ENCODE measurements around the genes METTL15, QSER1 and CSTF3.

- PRO-cap, result no peak
Measured at GRCh38 chr11:27721782-27722989, 21.9 kb upstream of the BDNF start.

DNA sequence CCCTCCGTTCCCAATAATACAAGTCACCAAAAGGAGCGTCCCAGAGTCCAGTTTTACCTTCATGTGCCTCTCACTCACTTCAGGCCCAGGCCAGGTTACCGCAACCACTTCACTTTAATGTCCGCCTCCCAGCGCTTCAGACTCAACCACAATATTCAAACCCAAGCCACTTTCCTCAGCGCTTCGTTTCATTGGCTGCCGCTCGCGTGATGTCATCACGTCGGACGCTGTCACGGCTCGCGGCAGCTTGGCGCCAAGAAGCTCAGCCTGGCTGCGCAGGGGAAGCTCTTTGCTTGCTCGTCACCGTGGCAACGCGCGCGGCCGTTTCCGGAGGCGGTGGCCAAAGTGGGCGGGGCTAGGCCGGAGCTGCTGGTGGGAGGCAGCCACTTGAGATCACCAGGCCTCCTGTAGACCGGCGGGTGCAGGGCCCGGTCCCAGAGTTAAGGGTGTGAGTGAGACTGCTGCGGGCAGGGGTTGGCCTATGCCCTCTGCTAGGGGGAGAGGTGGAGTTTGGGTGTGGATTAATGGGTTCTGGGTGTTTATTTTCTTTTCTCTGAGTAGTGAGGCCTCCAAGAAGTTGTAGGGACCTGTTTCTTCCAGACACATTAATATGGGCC lies at the start of gene METTL15:
METTL15 (plus strand) TSS at position 382 of the 617 bp plus-strand sequence.
- PRO-cap, result bidirectional peak, plus-strand start at position 437 of the sequence, minus-strand start at position 119 of the sequence

GRCh38 chr11:28701933-28702936 lies 594.0 kb downstream of the METTL15 start:
- PRO-cap, result no peak

DNA sequence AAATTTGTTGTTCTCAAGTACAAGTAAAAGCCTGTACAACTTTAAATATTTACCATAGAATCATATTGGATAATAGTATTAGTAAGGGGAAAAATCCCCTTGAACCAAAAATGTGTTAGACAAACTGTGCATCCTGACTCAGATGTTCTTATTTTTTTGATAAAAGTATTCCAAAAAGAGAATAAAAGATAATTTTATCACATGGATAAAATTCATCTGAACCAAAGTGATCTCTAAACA lies 724.4 kb downstream of the METTL15 start:
- PRO-cap, result no peak

DNA sequence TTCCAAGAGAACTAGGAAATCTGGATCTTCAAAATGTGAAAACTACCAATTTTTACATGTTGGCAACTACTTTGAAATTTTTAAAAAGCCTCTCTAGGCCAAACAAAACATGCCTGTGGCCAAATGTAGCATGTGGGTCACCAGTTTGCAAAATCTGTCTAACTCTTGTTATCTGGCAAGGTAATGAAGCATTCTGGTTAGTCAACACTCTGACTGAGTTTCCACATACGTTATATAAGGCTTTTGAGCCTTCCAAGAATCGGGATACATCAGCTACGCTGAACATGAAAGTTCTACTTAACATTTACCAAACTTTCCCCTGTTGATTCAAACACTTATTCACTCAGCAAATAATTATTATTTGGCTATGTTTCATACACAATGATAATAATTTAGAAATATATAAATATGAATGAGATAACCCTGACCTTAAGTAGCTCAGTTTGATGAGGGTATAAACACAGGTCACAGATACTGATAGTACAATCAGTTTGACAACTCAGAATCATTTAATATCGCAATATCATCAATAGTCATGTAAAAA lies 752.5 kb downstream of the KCNA4 start:
- PRO-cap, result no peak

- PRO-cap, result no peak
Measured at GRCh38 chr11:30326772-30327371, 4.0 kb downstream of the ARL14EP start.

- PRO-cap, result no peak
Measured at GRCh38 chr11:31815531-31816720, 4.8 kb upstream of the PAX6 start.

- PRO-cap, result no peak
Measured at GRCh38 chr11:31836720-31836993, 25.5 kb upstream of the PAX6 start.

GRCh38 chr11:32096870-32097496 lies 6.1 kb downstream of the RCN1 start:
- PRO-cap, result no peak

GRCh38 chr11:32420705-32421717 lies 14.3 kb downstream of the WT1 start:
- PRO-cap, result bidirectional peak, plus-strand start at chr11:32421179, minus-strand start at chr11:32420899; bidirectional peak, plus-strand start at chr11:32421383, minus-strand start at chr11:32421420

- PRO-cap, result no peak
Measured at GRCh38 chr11:32466186-32466564, 30.8 kb upstream of the WT1 start.

DNA sequence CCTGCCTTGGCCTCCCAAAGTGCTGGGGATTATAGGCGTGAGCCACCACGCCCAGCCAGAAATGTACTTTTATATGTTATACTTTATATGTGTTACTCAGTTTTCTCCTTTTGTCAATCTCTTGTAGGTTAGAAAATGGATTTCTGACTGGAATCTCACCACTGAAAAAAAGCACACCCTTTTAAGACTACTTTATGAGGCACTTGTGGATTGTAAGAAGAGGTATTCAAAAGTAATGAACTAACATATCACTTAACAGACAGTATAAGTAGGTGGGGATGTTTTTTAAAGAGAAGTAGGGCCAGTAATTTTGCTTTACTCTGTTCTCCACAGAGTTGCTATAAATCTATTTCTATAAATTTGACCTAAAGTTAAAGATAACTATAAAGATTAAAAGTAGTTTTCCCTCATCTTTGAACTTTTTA lies 5.8 kb downstream of the EIF3M start:
- PRO-cap, result no peak

GRCh38 chr11:32892640-32893557 lies at the start of gene QSER1:
QSER1 (plus strand) TSS chr11:32892811.
- PRO-cap, result bidirectional peak, plus-strand start at chr11:32892859, minus-strand start at chr11:32892740; bidirectional peak, plus-strand start at chr11:32893106, minus-strand start at chr11:32892997; bidirectional peak, plus-strand start at chr11:32893424, minus-strand start at chr11:32893293

GRCh38 chr11:33056800-33057441 lies 17.5 kb downstream of the TCP11L1 start:
- PRO-cap, result no peak

DNA sequence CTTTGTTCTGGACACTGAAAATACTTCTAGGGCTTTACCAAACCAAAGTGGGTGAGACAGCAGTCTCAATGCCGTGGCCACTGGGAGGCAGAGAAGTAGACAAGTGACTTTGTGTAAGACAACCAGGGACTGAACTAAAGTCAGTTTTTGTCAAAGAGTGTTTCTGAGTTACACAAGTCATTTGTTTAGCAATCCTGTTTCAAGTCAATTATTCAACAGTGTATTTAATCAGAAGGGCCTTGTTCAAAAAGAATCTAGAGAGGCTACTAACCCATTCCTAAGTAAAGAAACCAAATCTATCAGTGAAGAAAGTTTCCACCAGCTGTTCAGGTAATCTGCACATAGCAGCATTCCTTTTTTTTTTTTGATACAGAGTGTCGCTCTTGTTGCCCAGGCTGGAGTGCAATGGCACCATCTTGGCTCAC lies 46.7 kb downstream of the TCP11L1 start:
- PRO-cap, result no peak

GRCh38 chr11:33160070-33160582 lies 1.2 kb downstream of the CSTF3 start:
- PRO-cap, result no peak

- PRO-cap, result bidirectional peak, plus-strand start at chr11:33161238, minus-strand start at chr11:33161232; bidirectional peak, plus-strand start at chr11:33161718, minus-strand start at chr11:33161470
Measured at GRCh38 chr11:33160715-33161812, at the start of gene CSTF3. CSTF3 (minus strand) TSS chr11:33161480.

DNA sequence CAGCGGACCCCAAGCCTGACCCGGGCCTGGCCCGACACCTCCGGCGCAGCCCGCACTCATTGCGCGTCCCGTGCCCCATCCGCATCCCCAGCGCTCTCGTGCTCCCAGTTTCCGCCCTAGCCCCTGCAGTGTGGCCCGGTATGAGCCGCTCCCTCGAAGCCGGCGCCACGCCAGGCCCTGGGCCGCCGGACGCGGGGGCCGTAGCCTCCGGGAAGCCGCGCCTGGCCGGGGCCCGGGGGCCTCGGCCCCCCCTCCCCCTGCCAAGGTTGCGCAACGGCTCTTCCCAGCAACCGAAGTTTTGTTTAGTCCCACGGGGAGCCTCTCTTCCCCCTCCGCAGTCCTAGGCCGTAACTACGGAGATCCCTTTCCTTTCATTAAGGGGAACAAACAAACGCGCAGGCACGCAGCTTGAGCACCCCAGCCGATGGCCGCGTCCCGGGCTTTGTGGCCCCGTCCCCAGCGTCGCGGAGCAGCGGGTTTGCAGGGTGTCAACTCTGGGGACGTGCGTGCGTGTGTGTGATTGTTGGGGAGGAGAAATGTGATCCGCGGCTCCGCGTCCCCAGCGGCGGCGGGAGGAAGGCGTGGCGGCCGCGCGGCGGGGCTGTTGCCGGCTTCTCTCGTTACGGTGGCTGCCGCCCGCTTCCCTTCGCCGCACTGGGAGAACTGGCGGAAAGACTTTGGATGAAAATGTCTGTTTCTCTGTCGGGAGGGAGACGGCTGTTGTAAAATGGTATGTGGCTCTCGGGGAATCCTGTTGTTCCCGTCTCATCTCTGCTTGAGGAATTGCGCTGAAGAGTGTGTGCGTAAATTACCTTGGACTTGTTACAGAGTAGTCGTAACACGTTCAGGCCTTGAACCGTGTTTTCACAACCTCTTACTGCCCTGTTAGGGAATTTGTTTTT lies 1.0 kb downstream of the HIPK3 start:
- PRO-cap, result bidirectional peak, plus-strand start at position 374 of the sequence, minus-strand start at position 179 of the sequence; bidirectional peak, plus-strand start outside the sequence, minus-strand start at position 657 of the sequence

DNA sequence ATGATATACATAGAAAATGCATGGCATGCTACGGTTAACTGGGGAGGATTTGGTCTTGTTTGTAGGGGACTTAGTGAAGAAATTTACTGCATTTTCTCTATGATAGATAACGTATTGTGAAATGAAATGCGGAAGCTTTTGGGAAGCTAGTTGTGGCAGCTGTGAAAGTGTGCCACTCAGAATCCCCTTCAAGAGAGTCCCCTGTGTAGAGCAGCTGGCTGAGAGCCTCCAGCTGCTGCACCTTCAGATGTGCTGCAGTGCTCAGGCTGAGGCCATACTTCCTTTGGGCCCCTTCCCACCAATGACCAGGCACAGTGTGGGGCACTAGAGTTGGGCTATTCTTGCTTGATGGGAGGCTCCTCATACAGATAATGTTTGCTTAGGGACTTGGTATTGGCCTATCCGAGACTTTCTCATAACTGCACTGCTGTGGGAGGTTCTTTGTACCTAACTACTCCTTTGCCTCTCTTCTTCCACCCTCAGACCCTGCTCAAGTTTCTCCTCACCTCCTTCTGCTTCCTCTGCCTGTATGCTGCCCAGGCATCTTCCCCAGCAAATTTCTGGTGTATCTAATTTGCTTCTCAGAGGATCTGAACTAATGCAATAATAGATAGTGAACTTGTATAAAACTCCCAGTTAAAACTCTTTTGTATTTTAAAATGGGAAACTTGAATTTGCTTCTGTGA lies 51.4 kb upstream of the KIAA1549L start:
- PRO-cap, result no peak

- PRO-cap, result no peak
Measured at GRCh38 chr11:33358426-33358741, 17.5 kb upstream of the KIAA1549L start.